A375 (cell line): ENCODE results near the gene CDAN1.

- RAMPAGE, long total RNA = no peak
Measured at GRCh38 chr15:42582617-42583507, 7.5 kb downstream of the STARD9 start.

- RAMPAGE, long total RNA = no peak
Measured at GRCh38 chr15:42686059-42686646, 50.8 kb downstream of the CDAN1 start.

DNA sequence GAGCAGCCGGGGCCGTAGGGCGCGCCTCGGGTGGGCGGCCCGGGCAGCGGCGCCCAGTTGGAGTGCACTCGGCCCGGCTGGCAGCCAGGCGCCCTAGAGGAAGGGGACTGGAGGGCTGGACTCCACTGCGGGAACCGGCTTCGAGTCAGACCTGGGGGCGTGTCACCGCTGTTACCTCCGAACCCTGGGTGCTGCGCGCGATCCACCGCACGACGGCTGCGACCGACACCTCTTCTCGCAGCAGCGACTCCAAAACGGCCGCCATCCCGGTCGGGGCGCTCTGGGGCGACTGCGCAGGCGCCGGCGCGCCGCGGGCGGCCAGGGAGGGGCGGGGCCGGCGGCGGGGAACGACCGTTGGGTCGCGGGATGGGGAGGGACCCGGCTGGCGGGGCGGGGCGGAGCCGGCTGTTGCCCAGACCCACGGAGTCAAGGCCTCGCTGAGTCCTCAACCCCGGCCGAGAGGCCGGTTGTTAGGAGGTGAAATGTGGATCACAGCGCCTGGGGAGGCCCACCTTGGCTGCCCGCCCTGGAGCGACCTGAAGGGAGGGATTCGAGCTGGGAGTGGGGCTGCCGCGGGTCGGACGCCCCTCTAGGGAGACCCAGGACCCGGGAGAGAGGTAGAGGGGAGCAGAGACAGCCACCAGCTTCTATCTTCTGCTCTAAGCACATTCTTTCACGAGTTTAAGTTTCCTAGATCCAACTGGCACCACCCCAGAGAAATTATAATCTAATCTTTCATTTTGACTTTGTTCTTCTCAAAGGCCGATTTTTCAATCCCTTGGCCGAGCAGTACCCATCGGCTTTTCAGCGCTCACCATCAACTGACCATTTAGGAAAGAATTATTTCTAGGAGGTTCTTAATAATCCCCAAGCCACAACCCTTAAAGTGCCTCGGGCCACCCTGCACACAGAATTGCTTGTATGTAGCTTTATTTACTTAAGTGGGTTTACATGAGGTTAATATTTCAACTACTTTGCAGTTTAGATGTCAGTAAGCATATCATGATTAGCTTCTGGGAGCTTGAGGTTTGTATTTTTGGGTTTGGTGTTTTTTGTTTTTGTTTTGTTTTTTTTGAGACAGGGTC is at the start of gene CDAN1:
CDAN1 (minus strand) TSS at position 291 of the 1,085 bp plus-strand sequence.
- RAMPAGE, long total RNA = no peak

DNA sequence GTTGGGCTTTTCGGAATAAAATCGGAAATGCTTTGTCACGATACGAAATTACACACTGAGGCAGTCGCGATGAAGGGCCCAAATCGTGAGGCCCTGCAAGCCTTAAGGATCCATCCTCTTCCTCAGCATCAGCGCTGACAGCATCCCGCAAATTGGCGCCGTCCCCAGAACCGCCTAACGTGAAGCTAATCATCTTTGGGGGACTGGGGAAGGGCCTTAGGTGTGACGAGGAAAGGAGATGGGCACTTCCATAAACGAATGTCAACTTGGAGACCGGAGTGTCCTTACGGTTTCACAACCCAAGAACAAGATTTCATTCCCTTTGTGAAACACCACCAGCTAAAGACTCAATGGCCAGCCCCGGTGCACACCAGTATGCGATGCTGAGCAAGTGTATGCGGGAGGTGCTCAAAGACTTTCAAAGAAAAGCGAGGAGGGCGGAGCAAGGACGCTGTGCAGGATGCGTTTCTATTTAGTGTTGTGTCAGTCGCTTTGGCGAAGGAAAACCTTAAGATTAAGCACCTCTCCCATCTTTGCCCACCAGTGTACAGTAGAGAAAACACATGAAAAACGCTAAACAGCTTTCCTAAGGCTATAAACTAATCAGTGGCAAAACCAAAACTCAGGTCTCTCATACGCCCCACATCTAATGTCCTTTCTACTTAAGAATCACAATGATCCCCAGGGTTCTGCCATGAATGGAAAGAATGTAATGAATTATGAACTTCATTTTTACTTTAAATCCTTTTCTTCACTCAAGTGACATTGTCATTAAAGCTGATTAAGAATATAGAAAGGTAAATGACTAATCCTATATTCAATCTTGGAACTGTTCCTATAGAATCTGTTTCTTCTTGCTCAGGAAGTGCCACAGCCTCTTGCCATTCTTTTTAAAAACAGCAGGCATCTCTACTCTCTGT is 906 bp upstream of the TTBK2 start:
- RAMPAGE, long total RNA = no peak

- RAMPAGE, long total RNA = no peak
Measured at GRCh38 chr15:43105306-43105783, 493 bp downstream of the UBR1 start.

- RAMPAGE, long total RNA = no peak
Measured at GRCh38 chr15:43134059-43134802, 845 bp downstream of the TMEM62 start.

DNA sequence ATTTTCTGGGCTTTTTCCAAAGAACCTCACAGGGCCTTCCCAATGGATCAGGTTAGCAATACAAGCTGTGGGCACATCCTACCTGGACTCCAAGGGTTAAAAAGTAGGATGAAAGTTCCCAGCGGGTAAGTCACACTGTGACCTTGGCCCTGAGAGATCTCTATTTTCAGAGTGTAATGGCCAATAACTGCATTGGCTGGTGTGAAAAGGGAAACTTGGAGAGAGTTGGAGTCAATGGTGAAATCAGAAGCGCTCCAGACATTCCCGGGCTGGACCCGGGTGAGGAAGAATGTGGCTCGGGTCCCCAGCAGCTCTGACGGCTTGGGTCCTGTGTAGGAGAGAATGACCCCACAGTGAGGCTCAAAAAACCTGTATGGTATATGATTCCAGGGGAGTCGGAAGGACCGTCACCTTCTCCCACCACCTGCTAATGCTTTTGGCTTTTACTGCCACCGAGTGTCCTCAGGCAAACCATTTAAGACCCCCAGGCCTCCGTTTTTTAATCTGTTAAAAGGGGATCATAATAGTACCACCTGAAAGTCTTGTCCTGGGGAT is 9.4 kb downstream of the TGM7 start:
- RAMPAGE, long total RNA = no peak

DNA sequence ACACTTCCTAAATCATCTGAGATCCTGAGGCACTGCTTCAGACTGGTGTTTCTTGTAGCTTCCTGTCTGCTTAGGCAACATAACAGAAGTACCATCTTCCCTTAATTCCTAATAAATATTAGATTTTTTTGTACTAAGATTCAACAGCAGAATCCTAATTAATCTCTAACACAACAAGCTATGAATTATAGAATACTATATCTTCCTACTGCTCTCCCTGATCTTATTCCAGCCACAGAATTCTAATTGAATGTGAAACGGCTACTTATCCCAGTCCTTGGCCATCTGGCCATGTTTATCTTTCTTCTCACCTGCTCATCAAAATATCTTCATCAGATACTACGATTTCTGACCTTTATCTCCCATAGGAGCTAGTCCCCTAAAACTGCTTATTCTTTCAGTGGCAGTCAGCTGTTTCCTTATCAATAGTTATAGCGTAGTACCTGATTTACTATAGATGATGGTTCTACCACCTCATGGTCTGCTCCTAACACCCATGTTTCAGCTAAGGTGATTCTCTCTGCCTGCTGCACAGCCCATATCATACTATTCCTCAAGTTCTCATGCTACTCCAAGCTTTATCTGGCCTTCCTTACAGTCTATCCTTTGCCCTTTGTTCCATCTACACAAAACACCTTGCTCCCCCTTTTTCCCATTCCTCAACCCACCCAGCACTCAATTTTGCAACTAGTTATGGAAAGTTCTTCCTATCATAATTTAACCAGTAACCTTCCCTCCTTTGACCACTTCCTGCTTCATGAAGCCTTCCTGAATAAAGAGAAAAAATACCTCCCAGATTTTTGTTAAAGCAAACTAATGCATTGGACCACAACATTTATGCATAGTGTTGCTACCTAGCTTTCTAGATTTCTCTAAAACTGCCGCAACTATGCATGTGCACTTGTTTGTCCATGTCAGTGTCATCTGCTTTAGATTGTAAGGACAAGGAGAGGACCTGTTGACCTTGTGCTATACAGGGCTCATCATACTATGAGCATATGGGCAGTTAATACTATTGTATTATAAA is 12.1 kb downstream of the ZSCAN29 start:
- RAMPAGE, long total RNA = no peak

DNA sequence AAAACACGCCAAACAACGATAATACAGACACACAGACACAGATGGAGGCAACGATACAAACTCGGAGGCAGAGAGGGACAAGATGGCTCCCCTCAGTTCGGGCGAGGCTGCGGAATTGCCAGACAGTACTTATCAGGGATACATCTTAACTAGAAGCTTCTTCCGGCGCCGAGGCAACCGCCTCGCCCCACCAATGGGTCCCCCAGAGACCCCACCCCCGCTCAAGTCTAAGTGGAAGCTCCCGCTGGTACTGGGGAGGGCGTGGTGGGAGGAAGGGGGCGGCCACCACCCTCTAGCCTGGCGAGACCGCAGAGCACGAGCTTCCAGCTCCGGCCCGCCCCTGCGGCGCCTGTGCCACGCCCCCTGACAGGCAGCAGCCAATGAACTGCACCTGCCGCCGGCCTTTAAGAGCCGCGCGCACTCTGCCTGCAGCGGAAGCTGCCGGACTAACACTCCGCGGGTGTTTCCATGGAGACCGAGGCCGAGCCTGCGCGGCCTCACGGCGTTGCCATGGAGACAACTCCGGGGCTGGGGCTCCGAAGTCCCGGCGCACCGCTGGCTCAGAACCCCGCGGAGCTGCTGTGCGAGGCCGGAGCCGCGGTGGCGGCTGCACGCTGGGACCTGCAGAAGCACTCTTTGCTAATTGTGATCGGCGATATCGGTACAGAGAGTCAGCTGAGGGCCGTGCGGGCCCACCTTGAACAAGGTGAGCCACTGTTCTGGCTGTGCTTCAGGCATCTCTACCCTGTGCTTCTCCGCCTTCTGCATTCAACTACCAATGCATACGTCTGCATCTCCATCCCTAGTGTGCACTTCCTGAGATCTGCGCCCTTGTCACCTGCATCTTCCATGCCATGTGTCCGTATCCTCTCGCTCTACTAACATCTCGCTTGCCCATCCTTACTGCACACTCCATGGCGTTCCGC is 6.6 kb upstream of the MAP1A start:
- RAMPAGE, long total RNA = no peak

DNA sequence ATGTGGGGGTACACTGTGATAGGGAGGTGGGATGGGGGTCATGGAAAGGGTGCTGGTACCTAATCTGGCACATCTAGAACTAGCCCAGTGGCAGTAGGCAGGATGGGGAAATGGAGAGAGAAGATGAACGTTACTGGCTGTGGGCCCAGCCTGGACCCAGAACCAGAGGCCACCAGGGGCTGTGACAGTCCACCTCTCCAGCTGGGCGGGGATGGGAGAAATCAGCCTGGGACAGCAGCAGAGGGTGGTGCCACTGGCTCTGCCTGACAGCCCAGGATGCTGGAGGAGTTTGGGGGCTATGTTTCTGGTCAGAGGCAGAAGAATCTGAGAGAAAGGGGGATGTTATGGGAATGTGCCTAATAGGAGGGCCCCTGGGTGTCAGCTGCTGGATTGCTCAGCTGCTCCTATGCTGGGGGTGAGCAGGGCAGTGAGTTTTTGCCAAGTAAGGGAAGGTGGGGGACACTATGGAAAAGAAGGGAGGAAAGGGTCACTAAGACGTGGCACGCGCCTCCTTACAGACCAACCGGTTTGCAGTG is 387 bp downstream of the MAP1A start:
- RAMPAGE, long total RNA = no peak

DNA sequence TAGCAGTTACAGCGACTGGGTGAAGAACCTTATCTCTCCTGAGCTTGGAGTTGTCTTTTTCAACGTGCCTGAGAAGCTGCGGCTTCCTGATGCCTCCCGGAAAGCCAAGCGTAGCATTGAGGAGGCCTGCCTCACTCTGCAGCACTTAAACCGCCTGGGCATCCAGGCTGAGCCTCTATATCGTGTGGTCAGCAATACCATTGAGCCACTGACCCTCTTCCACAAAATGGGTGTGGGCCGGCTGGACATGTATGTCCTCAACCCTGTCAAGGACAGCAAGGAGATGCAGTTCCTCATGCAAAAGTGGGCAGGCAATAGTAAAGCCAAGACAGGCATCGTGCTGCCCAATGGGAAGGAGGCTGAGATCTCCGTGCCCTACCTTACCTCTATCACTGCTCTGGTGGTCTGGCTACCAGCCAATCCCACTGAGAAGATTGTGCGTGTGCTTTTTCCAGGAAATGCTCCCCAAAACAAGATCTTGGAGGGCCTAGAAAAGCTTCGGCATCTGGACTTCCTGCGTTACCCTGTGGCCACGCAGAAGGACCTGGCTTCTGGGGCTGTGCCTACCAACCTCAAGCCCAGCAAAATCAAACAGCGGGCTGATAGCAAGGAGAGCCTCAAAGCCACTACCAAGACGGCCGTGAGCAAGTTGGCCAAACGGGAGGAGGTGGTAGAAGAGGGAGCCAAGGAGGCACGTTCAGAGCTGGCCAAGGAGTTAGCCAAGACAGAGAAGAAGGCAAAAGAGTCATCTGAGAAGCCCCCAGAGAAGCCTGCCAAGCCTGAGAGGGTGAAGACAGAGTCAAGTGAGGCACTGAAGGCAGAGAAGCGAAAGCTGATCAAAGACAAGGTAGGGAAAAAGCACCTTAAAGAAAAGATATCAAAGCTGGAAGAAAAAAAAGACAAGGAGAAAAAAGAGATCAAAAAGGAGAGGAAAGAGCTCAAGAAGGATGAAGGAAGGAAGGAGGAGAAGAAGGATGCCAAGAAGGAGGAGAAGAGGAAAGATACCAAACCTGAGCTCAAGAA is 4.7 kb downstream of the MAP1A start:
- RAMPAGE, long total RNA = no peak

GRCh38 chr15:43792420-43792968 is 374 bp downstream of the SERF2 start:
- RAMPAGE, long total RNA = no peak

DNA sequence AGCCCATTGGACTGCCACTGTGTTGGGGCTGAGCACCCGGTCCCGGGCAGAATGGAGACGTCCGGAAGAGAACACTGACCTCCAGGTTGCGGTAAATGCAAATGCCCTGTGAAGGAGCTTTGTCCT is 99 bp downstream of the SERINC4 start:
- RAMPAGE, long total RNA = no peak

DNA sequence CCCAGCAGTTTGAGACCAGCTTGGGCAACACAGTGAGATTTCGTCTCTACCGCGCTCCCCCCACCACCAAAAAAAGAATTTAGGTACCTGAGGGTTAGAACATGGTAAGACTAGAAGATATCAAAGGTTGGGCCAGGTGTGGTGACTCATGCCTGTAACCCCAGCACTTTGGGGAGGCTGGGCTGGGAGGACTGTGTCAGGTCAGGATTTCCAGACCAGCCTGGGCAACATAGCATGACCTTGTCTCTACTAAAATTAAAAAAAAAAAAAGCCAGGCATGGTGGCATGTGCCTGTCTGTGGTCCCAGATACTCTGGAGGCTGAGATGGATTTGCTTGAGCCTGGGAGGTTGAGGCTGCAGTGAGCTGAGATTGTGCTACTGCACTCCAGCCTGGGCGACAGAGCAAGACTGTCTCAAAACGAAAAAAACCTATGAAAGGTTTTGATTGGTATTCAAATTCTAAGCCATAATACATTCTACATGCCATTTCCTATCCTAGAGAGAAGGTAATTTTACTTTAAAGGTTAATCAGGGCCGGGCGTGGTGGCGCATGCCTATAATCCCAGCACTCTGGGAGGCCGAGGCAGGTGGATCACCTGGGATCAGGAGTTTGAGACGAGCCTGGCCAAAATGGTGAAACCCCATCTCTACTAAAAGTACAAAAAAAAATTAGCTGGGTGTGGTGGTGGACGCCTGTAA is 2.7 kb downstream of the HYPK start:
- RAMPAGE, long total RNA = no peak

DNA sequence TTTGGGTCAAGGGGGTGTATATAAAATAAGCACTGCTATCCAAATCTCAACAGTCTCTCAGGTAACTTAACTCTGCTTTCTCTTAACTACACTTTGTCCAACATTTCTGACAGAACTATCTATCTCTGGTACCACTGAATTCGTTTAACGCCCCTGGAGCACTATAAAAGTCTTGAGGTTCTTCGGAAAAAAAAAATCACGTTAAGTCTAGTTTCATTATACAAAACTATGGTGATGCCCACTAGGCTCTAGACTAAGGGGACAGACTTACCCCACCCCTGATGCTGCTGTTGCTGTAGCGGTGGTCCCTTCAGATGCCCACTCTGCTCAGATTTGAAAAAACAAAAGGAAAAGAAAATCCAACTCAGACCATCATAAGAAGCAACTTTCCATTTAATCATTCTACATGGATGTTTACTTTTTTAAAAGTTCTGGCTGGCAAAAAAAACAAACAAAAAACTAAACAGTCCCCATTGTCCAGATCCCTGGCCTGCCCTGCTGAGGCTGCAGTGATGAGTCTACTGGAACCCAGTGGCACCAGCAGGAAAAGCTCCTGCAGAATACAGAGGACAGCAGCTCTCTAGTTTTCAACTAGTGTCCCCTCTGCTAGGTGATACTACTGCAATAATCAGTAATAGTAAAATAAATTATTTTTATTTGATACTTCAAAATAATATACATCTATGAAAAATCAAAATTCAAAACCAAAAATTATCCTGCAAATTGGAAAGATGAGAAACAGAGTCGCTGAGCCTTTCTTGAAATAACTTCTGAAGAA is 46.3 kb downstream of the WDR76 start:
- RAMPAGE, long total RNA = no peak

DNA sequence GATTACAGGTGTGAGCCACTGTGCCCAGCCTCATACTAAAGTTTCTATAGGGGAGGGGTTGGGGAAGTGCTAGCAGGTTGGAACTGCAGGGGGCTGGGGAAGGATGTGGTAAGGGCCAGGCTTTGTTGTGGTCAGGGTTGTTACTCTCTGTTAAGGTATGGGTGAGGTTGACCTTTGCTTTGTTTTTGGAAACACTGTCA is 150.2 kb downstream of the WDR76 start:
- RAMPAGE, long total RNA = no peak

- RAMPAGE, long total RNA = no peak
Measured at GRCh38 chr15:44426954-44427494, 405 bp upstream of the CTDSPL2 start.

GRCh38 chr15:44474058-44474370 is 46.6 kb downstream of the CTDSPL2 start:
- RAMPAGE, long total RNA = no peak

- RAMPAGE, long total RNA = no peak
Measured at GRCh38 chr15:44535036-44535622, 1.8 kb upstream of the EIF3J start.

- RAMPAGE, long total RNA = no peak
Measured at GRCh38 chr15:44666787-44667413, 3.4 kb upstream of the SPG11 start.